SK-MEL-5 (cell line): Measurements from ENCODE around the gene COL6A2.

DNA sequence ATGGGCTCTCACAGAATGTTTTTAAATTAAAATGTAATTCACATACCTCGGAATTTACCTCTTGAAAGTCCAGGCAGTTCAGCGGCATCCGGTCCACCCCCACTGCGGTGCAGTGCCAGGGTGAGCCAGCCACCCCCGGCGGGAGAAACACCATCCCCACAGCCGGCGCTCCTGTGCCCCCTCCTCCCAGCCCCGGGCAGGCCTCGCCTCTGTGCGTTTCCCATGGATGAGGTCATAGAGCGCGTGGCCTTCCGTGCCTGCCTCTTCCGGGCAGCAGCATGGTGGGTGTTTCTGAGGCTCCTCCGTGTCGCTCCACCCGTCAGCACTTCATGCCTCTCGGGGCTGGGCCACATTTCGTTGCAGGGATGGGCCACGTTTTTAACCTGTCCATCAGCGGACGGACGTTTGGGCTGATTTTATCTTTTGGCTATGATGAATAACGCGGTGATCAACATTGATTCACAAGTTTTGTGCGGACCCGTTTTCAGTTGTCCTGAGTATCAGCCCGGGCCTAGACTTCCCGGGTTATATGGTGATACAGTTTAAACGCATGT lies 64.6 kb downstream of the SLX9 start:
RAMPAGE:
- cytosol, long total RNA = no peak
- long total RNA = no peak
- nucleus, long total RNA = no peak

GRCh38 chr21:45154749-45155265 lies 80.4 kb downstream of the ADARB1 start:
RAMPAGE:
- cytosol, long total RNA = no peak
- long total RNA = no peak
- nucleus, long total RNA = no peak

DNA sequence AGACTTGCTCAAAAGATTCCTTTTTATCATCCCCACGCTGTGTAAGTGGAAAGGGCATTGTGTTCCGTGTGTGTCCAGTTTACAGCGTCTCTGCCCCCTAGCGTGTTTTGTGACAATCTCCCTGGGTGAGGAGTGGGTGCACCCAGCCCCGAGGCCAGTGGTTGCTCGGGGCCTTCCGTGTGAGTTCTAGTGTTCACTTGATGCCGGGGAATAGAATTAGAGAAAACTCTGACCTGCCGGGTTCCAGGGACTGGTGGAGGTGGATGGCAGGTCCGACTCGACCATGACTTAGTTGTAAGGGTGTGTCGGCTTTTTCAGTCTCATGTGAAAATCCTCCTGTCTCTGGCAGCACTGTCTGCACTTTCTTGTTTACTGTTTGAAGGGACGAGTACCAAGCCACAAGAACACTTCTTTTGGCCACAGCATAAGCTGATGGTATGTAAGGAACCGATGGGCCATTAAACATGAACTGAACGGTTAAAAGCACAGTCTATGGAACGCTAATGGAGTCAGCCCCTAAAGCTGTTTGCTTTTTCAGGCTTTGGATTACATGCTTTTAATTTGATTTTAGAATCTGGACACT lies 61.8 kb downstream of the POFUT2 start:
RAMPAGE:
- cytosol, long total RNA = no peak
- long total RNA = no peak
- nucleus, long total RNA = no peak

DNA sequence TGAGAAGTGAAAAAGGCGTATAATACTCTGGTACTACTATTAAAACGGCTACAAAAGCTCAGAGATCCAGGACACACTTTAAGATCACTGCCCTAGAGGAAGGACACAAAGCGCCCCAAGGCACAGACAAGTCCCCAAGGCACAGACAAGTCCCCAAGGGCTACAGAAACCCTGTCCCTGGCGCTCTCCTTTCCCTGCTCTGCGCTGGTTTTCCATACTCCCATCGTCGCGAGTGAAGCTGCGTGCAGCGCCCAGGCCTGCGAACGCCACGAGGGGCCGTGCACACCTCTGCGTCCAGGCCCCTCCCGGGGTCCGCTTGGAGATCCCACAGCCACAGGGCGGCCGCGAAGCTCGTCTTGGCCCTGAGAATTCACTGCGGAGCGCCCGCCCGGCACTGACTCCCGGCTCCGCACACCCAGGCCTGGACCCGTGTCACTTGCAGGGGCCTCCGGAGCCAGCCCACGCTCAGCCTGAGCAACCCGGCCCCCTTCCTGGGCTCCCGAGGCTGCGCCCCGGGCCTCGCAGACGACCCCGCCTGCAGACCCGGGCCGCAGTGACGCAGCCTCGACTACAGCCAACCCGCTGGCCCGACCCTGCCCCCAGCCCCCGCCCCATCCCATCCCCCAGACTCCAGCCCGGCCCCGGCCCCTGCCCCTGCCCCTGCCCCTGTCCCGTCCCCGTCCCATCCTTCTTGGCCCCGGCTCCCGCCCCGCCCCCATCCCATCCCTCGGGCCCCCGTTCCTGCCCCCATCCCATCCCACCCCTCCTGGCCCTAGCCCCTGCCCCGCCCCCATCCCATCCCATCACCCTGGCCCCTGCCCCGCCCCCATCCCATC lies 924 bp downstream of the POFUT2 start:
RAMPAGE:
- cytosol, long total RNA = no peak
- long total RNA = no peak
- nucleus, long total RNA = no peak

GRCh38 chr21:45302008-45303062 lies 14.6 kb upstream of the POFUT2 start:
RAMPAGE:
- cytosol, long total RNA = no peak
- long total RNA = no peak
- nucleus, long total RNA = no peak

DNA sequence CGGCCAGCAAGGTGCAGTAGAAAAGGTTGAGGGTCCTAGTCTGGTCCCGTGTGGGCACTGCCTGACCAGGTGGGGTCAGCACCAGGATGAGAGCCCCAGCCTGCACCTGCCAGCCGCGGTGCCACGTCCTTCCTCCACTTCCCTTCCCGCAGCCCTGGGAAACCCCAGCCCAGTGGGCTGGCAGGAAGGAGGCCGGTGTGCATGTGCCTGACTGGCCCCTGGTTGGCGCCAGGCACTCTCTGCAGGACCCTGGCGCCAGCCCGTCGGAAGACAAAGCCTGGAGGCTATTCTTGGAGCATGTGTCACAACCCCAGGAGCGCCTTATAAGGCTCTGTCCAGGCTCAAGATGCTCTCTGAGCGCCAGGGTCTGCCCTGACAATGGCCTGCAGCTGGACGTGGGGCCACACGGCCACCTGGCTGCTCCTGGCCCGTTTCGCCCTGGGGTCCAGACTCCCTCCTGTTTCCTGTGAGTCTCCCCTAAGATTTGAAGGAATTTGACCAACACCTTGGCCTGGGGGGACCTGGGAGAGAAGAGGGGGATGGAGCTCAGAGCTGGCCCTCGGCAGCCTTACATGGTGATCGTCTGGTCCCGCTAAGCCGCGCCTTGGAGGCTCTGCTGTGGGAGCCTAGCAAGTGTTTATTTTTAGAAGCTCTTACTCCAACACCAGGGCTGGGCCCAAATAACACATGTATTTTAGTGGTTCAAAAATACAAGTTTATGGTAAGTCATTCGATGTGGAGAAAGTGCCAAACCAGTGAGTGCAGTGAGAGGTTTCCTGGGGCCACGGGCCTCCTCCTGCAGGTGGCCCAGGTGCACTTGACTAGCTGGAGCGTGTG lies 32.0 kb upstream of the POFUT2 start:
RAMPAGE:
- cytosol, long total RNA = no peak
- long total RNA = no peak
- nucleus, long total RNA = no peak

DNA sequence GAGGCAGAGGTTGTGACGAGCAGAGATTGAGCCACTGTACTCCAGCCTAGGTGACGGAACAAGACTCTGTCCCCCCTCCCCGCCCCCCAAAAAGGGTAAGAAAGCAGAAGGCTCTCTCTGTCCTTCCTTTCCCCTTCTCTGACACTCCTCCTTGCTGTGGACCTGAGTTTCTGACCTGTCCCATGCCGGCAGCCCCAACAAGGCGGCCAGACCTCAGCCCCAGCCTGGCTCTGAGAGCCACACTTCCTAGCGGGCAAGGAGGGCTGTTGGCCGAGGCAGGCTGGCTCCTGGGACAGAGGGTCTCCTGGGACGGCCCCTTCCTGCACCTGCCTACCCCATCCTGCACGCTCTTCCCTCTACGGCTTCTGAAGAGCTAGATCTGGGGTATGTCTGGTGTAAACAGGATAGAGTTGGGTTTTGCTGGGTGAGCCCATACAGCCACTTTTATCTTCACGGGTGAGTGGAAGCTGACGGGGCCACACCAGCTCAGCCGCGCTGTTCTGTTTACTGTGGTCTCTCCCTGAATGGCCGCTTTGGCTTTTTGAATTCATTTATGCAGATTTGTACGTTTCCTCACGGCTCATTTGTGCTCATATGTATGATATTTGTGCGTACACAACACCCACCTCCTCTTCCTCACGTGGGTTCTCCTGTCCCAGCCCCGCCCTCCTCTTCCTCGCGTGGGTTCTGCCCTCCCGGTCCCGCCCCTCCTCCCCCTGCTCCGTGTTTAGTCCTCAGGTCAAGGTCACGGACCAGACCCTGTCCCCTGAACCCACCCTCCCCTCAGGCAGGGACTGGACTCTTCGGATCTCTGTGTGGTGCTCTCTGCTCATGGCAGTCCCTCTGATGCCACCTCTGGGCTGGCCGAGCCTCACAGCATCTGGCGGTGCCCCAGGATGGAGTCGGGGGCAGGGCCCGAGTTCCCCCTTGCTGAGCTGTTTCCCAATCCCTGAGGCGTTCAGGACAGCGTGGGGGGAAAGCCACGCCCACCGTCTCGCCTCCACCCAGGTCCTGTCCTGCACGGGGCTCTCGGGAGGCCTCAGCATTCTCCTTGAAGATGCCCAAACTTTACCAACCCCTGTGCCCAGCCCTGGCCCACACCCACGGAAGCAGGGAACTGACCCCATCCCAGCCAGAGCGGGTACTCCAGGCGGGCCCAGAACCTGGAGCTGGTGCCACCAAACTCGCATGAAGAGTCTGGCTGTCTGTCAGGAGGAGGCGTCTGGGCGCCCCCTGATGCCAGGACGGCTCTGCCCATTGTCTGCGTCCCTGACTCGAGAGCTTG lies 34.8 kb upstream of the POFUT2 start:
RAMPAGE:
- cytosol, long total RNA = no peak
- long total RNA = no peak
- nucleus, long total RNA = no peak

GRCh38 chr21:45351202-45351656 lies 53.7 kb upstream of the COL18A1 start:
RAMPAGE:
- cytosol, long total RNA = no peak
- long total RNA = no peak
- nucleus, long total RNA = no peak

RAMPAGE:
- cytosol, long total RNA = no peak
- long total RNA = no peak
- nucleus, long total RNA = no peak
These were observed 26.7 kb upstream of the COL18A1 start for GRCh38 chr21:45378051-45378911.

DNA sequence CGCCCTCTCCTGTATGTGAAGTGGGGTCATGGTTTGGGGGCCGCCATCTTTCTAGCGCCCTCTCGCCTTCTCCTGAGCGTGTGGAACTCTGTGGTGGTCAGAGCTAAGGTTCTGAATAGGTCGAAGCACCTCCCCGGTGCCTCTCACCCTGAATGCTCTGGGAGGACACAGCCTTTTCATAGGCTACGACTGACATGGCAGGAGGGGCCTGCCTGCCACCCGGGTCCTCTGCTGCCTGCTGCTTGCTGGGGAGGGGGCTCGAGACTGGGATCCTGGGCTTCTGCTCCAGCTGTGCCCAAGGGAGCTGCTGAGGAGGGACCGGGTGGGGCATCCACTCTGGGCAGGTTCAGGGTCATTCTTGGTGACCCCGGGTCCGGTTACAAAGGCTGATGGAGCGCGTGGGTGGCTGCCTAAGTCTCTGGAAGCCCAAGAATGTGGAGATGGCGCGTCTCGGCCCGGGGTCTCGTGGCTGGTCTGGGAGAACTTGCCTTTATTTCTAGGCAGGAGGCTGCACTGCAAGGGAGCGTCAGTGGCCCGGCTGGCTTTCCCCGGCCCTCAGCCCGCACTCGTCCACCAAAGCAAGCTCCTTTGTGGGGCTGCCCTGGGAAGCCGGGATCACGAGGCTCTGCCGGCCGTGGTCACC lies 25.4 kb downstream of the COL18A1 start:
RAMPAGE:
- cytosol, long total RNA = no peak
- long total RNA = no peak
- nucleus, long total RNA = no peak

DNA sequence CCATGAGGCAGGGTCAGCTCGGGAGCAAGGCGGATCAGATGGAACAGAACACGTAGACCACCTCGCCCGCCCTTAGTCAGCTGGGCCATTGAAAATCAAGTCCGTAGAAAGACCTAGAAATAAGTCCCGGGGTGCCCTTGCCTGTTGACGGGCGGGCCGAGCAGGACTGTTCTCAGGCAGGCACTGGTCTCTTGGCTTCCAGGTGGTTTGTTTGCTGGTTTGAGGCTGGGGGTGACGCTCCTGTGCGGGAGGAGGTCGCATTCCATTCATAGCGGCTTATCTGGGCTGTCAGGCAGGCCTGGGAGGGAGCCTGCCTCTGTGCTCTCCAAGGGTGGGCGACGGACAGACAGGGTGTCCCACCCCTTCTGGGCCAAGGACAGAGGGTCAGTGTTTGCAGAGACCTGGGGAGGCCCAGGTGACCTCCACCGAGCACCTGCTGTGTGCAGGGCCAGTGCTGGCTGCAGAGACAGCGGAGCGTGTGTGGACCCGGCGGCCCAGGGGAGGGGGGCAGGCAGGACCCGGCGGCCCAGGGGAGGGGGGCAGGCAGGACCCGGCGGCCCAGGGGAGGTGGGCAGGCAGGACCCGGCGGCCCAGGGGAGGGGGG lies 26.0 kb downstream of the COL18A1 start:
RAMPAGE:
- cytosol, long total RNA = no peak
- long total RNA = no peak
- nucleus, long total RNA = no peak

RAMPAGE:
- cytosol, long total RNA = no peak
- long total RNA = no peak
- nucleus, long total RNA = no peak
These were observed 28.9 kb downstream of the SLC19A1 start for GRCh38 chr21:45512956-45514031.

GRCh38 chr21:45525213-45525803 lies 16.9 kb downstream of the SLC19A1 start:
RAMPAGE:
- cytosol, long total RNA = no peak
- long total RNA = no peak
- nucleus, long total RNA = no peak

DNA sequence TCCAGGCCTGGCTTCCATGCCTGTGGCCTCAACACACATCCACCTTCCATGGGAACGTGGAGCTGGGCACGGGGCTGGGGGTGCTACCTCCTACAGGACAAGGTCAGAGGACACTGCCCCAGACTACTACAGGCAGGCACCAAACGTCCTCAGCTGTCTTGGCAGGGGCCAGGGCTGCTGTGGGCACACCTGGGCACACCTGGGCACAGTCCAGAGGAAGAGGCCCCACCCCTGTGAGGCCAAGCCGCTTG lies 9.1 kb downstream of the SLC19A1 start:
RAMPAGE:
- cytosol, long total RNA = no peak
- long total RNA = no peak
- nucleus, long total RNA = no peak

GRCh38 chr21:45590080-45591413 lies 48.3 kb upstream of the SLC19A1 start:
RAMPAGE:
- cytosol, long total RNA = no peak
- long total RNA = no peak
- nucleus, long total RNA = no peak

RAMPAGE:
- cytosol, long total RNA = no peak
- long total RNA = no peak
- nucleus, long total RNA = no peak
These were observed 31.4 kb upstream of the PCBP3 start for GRCh38 chr21:45611985-45612614.

DNA sequence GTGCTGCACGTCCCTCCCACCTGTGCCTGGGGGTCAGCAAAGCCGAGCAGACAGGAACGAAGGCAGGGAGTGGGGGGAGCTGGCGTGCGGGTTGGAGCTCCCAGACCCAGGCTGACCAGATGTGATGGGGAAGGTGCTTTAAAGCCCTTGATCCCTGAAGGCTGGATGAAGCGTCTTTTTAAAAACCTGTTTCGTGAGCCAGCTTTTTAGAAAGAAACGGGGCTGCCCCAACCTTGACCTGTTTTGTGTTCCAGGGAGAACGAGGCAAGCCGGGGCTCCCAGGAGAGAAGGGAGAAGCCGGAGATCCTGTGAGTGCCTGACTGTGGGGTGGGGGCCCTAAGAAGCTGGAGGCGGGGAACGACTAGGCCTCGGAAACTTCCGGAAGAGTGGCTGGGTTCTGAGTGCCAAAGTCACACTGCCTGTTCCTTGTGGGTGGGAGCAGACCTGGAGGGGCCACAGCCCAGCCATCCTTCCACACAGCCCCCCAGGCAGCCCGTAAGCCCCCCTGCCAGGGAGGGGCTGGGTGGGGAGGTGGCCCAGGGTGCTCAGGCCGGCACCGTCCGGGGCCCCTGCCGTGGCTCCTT lies 7.4 kb downstream of the COL6A1 start:
RAMPAGE:
- cytosol, long total RNA = no peak
- long total RNA = no peak
- nucleus, long total RNA = no peak

RAMPAGE:
- cytosol, long total RNA = no peak
- long total RNA = no peak
- nucleus, long total RNA = no peak
These were observed 19.4 kb upstream of the COL6A2 start for GRCh38 chr21:46078449-46079021.

DNA sequence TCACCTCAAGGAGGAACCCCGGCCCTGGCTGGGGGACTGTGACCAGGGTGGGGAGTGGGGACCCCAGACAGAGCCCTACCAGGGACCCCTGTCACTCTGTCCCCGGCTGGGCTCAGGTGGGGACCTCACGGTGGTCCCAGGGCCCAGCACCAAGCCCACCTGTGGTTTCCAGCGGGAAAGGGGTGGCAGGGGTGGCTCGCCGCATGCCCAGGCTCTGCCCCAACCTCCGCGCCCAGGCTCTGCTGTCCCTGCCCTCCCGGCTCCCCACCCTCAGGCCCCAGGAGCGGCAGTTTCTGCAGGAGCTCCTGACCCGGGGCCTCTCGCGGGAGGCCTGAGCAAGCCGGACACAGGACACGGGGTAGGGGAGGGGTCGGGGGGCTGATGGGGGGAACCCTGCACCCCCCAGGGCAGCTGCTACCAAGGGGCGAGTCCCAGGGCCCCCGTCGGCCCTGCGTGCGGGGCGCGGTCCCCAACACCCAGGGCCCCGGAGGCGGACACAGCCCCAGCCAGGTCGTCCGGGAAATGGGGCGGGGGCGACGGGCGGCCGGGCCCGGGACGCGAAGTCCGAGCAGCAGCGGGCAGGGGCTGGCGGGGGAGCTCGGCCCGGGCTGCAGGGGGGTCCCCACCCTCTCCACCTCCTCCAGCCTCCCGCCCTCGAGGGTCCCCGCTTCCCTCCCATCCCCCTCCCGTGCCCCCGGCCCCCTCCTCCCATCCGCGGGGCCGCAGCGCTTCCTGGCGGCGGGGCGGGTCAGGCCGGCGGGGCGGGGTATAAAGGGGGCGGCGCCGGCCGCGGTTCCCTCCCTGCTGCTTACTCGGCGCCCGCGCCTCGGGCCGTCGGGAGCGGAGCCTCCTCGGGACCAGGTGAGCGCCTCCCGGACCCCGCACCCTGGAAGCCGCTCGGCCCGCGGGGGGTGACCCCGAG lies at the start of gene COL6A2:
Gene COL6A2 (plus strand): TSS at position 800 of the 922 bp plus-strand sequence.
RAMPAGE:
- cytosol, long total RNA = no peak
- long total RNA = no peak
- nucleus, long total RNA = start-site peak on the plus strand centred at position 814 of the sequence, 48 bp wide, 20 and 56 reads in 2 replicates

DNA sequence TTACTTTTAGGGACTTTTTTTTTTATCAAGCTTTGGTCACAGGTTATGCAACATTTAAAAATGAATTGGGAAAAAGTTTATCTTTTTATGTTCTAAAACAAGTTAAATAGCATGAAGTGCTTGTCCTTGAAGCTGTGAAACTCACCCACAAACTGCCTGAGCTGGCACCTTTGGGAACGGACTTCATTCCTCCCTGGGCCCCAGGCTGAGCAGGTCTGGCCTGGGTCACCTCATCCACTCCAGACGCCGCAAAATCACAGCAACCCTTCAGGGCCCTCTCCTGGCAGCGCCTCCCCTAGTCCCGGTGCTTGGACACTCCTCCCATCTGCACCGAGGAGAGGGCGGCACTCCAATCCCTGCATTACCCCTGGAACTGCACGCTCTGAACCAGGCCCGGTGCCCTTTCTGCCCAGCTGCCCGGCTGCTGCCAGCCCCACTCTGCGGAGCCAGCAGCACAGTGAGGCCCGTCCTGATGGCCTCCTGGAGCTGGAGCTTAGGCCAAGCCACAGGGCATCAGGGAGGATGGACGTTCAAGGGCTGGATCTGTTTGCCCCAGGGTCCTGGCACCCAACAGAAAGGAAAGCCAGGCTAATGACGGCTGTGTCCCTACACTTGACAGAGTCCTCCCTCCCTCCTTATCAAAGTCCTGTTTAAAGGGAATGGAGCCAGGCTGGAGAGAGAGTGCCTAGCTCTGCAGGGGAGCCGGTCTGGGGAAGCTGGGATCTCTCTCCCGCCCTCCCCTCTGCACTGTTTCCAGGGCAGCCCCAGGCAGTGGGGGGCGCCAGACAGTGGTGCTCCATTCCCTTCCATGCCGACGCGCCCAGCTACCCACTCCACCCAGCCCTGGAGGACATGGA lies 12.6 kb downstream of the COL6A2 start:
RAMPAGE:
- cytosol, long total RNA = no peak
- long total RNA = no peak
- nucleus, long total RNA = no peak